Mesenchymal stem cell of the bone marrow (primary cell): ENCODE measurements around a stretch of chr10.

GRCh38 chr10:70576000-70576769 is 26.4 kb downstream of the PRF1 start:
- CAGE, long polyA plus RNA: no peak

GRCh38 chr10:70753871-70754385 is 31.2 kb downstream of the TBATA start:
- CAGE, long polyA plus RNA: no peak

DNA sequence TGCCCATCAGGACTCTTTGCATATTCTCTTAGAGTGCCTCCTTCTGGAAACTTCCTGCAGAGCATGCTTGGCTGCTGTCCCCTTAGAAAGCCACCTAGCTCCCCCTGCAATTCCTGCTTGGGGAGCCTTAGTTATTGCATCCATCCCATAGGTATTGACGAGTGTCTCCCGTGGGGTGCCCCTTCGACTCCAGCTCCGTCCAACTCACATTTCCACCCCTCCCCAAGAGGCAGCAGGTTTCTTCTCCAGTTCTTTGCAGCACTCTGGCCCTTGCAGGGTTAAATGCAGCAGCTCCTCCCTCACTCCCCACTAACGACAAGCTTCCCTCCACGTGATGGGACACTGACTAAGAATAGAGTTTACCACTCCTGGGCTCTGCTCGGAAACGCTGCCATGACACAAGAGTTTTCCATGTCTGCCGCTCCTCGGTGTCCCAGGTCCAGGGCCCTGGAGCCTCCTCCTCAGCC is 147.8 kb upstream of the UNC5B start:
- CAGE, long polyA plus RNA: no peak

- CAGE, long polyA plus RNA: no peak
These were observed 32.2 kb downstream of the UNC5B start for GRCh38 chr10:71244373-71245208.

- CAGE, long polyA plus RNA: no peak
These were observed 50.3 kb upstream of the SLC29A3 start for GRCh38 chr10:71268667-71269344.

GRCh38 chr10:71343134-71343912 is 24.3 kb downstream of the SLC29A3 start:
- CAGE, long polyA plus RNA: no peak

DNA sequence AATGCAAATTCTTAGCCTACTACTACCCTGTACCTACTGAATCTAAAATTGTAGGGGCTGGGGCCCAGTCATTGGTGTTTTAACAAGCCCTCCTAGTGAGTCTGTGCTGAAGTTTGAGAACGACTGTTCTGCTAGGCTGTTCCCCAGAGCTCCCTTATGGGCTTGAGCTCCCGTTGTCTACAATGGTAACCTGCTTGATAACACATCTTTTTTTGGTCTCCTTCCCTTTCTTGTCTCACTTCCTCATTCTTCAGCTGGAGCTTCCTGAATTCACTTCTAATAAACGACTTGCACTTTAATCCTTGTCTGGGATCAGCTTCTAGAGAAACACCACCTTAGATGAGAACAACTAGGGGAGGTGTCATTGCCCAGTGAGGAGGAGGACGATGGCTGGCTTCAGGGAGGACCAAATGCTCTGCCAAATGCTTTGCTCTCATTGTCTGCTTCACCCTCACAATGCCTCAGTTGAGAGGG is 18.1 kb upstream of the CDH23 start:
- CAGE, long polyA plus RNA: no peak

- CAGE, long polyA plus RNA: no peak
These were observed 77.2 kb downstream of the CDH23 start for GRCh38 chr10:71473860-71474419.

- CAGE, long polyA plus RNA: no peak
These were observed 102.6 kb downstream of the C10orf105 start for GRCh38 chr10:71616903-71617540.

DNA sequence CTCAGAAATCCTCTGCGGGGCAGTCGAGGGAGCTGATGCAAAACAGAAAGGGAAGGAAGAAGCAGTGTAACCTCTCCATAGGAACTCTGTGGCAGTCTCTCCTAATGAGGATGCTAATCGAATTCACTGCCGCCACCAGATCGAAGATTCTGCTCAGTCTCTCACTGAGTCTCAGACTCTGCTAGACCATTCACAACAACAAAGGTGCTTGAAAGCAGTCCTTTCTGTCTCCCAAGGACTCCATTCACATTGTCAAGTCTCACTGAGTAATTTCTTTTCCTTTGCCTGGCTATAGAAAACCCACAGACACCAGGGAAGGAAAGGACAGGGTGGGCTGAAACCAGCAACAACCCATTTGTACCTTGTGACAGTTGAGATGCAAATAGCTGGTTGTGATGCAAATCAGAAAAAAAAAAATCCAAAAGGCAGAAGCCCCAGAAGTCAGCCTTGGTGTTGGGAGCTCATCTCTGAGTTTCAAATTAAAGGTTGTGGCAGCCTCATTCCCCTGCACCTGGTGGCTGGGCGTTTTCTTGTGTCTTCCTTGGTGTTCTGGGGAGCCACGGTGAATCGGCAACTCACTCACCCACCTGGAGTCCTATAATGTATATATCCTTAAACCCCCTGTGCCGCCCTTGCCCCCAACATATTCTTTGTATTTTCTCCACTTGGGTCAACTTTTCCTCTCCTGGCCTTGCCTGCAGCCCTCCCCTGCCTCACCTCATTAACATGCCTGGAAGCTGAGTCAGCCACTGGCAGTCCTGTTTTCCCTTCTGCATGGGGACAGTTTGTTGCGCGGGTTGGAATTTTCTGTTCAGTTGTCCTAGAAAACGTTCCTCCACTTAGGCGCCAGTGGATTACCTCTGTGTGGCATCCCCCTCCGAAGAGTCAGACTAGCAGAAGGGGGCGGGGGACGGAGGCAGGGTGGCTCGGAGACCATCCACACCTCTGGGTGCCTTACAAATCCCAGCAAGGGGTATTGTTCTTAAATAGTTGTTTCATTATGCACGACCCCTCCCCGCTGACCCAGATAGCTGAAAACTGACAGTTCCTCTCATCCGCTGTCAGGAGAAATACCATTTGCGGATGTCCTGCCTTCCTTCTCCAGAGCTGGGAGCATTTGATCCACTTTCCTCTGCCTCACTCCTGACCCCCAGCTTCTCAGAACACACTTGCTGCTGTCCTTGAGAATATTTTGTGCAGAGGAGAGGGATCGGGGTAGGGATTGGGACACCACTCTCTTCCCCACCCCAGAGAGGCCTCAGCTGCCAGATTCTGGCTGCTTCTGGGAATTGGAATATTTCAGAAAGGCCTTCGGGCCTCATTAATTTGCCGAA is 97.5 kb downstream of the C10orf105 start:
- CAGE, long polyA plus RNA: no peak

GRCh38 chr10:71658877-71659403 is 60.6 kb downstream of the C10orf105 start:
- CAGE, long polyA plus RNA: no peak

- CAGE, long polyA plus RNA: no peak
These were observed 10.5 kb downstream of the C10orf105 start for GRCh38 chr10:71709105-71709481.

- CAGE, long polyA plus RNA: no peak
These were observed 25.9 kb upstream of the C10orf105 start for GRCh38 chr10:71745436-71745900.

DNA sequence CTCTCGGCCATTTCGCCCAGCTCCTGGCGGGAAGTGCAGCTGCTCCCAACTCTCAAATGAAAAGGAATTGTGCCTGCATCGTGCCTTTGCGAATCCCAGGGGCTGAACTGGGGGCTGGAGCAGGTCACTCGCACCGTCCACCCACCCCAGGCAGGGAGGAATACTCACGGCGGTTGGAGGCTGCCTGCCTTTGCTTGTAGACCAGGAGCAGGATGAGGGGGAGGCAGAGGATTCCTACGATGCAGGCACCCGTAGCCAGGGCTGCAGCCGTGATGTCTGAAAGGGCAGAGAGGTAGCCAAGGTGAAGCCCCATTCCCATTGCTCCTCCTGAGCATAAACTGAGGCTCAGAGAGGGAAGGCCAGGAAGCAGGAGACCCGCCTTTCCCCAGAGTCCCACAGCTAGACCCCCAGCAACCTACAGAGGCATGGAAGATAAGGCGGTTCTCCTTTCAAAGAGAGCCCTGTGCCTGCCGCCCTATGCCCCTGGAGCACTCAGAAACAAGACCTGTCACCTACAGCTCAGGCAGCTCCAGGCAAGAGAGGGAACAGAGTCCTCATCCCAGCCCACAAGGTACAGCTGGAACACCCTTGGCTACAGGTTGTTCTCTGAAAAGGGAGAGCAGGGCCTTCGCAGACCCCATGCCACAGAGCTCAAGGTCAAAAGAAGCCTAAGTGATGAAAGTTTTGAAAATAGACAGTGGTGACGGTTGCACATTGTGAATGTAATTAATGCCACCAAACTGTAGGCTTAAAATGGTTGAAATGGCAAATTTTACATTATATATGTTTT is 17.9 kb downstream of the VSIR start:
- CAGE, long polyA plus RNA: no peak

GRCh38 chr10:71766028-71766432 is 7.3 kb downstream of the VSIR start:
- CAGE, long polyA plus RNA: no peak

- CAGE, long polyA plus RNA: no peak
These were observed 6.3 kb downstream of the VSIR start for GRCh38 chr10:71766921-71767544.

DNA sequence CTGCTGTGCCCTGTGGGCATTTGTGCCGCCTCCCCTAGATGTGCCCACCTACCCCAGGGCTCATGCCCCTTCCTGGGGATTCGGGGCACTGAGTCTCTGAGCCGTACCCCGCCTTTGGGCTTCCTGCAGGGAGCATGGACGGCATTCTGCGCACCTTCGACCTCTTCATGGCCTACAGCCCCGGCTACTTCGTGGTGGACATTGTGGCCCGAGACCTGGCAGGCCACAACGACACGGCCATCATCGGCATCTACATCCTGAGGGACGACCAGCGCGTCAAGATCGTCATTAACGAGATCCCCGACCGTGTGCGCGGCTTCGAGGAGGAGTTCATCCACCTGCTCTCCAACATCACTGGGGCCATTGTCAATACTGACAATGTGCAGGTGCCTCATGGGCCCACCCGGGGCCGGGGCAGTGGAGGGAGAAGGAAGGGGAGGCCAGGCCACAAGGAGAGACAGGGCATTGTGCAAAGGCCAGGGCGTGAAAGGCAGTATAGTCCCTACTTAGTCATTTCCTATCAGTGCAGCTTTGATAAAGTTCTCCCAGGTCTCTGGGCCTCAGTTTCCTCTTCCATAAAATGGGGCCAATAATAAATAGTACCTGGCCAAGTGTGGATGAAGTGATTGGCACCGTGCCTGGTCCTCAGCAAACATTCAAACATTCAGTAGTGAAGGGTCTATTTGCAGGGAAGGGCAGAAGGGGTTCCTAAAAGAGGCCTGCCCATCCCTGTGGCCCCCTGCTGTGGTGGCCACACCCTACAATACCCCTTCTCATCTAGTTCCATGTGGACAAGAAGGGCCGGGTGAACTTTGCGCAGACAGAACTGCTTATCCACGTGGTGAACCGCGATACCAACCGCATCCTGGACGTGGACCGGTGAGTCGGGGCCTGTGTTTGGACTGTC is 36.6 kb upstream of the VSIR start:
- CAGE, long polyA plus RNA: no peak

DNA sequence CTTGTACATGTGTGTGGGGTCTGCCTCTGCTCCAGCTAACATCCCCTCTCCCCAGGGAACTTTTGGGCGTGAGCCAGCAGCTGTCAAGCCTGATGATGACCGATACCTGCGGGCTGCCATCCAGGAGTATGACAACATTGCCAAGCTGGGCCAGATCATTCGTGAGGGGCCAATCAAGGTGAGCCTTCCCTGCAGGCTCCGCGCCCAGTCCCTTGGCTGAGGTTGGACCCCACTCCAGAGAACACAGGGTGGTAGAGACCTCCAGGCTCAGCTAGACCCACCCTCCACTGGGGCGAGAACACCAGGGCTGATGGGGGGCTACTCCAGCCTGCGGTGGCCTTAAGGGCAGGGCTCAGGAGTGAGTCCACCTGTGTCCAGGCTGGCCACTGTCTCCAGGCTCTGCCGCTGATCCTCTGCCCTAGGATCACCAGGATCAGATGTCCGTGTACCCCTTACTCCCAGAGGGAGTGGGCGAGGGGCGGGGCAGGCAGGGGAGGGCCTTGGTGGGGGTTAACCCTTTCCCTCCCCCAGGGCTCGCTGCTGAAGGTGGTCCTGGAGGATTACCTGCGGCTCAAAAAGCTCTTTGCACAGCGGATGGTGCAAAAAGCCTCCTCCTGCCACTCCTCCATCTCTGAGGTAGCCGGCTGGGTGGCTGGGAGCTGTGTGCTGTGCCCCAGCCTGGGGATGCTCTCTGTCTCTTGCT is 38.2 kb downstream of the PSAP start:
- CAGE, long polyA plus RNA: no peak

DNA sequence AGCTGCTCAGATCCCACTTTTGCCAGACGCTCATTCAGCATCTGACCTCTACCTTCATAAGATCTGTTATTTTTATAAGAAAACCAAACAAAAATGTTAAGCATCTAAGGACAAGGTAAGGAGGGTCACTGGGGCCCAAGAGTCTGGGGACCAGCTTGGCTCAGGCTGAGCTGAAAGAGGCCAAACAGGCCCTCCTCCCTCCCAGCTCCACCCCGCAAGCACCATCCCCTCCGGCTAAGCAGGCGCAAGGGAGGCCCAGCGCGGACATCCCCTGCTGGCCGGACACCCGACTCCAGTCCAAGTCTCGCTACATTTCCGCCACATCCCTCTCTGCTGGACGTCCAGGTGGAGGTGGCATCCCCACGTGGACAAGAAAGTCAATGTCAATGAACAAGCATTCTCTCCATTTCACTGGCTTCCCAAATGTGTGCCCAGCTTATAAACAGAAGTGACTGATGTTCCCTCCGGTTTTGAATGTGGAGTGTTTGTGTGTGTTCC is 35.6 kb downstream of the PSAP start:
- CAGE, long polyA plus RNA: no peak

DNA sequence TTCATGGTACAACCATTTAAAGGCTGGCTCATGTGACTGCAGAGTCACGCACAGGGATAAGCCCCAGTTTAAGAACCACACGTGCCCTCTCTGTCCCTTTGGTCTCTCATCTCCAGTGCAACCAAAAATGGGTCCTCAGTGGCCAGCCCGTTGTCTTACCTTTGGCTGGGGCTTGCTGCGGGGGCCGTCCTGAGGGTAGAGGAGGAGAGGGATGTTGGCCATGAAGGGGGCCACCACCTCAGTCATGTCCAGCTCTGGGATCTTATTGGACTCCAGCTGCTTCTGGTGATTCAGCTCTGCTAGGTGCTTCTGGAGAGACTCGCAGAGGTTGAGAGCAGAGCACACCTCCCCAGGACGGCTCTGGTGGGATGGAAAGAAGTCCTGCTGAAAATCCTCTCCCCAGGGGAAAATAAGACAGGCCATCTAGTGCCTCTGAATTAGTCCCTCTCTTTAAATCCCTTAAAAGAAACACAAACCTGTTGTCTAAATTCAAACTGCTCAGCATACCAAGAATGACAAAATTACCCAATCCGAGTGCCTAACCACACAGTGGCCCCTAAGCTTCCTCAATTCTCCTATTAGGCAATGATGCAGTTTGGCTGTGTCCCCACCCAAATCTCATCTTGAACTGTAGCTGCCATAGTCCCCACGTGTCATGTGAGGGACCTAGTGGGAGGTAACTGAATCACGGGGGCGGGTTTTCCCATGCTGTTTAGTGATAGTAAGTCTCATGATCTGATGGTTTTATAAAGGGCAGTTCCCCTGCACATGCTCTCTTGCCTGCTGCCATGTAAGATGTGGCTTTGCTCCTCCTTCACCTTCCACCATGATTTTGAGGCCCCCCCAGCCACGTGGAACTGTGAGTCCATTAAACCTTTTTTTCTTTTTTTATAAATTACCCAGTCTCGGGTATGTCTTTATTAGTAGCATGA is 22.1 kb downstream of the PSAP start:
- CAGE, long polyA plus RNA: no peak